Glomerular endothelial cell (primary cell): Measurements from ENCODE around the genes TMEM11 and KCNJ12.

GRCh38 chr17:20016829-20017360, 7.7 kb downstream of the SPECC1 start:
- RAMPAGE, long total RNA = no peak

- RAMPAGE, long total RNA = no peak
Measured at GRCh38 chr17:20063385-20064638, 54.7 kb downstream of the SPECC1 start.

DNA sequence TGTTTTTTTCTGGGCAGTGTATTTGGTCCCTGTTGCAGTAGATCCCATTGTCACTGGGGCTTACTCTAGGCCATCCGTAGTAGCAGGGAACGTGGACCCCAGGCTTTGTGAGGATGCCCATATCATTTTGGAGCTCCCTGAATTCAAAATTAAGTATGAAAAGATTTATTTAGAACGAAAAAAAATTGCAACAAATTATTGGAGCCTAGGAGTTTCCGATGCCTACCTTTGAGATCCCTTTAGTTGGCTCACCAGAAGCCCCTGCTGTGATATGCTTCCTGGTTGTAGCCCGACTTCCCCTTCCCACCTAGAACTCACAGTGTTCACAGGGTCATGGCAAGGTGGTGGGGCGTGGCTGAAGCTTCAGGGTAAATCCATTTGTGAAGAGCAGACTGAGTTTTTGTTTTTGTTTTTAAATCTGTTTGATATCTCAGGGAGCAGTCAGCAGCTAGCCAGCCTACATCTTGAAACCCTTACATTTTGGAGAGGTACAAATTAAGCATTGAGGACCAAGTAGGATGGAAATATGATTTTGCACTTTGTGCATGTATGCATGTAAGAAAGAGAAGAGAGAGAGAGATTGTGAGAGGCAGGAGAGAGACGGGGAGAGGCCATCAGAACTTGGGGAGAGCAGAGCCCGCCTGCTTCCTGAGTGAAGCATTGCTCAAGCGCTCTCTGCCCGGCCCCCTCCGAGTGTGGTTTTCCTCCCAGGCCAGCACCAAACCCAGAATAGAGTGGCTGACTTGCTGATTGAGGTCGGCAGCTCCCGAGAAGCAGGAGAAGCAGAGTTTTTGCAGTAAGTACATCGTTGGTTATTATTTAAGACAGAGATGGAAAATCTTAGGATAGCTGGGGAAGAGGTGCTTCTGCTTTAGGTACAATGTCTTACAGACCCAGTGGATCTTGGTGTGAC, 64.0 kb downstream of the SPECC1 start:
- RAMPAGE, long total RNA = no peak

GRCh38 chr17:20156937-20157028, 147.6 kb downstream of the SPECC1 start:
- RAMPAGE, long total RNA = no peak

DNA sequence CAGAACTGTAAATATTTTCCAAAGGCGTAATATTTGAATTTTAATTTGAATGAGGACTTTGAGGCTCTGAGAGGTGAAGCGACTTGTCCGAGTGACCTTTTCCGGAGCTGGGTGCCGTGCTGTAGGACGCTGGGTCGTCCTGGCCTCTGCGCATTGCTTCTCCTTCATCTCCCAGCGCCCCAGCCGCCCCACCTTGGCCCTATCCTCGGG, 147.8 kb downstream of the SPECC1 start:
- RAMPAGE, long total RNA = no peak

- RAMPAGE, long total RNA = no peak
Measured at GRCh38 chr17:20281196-20281689, 186.1 kb downstream of the LGALS9B start.

DNA sequence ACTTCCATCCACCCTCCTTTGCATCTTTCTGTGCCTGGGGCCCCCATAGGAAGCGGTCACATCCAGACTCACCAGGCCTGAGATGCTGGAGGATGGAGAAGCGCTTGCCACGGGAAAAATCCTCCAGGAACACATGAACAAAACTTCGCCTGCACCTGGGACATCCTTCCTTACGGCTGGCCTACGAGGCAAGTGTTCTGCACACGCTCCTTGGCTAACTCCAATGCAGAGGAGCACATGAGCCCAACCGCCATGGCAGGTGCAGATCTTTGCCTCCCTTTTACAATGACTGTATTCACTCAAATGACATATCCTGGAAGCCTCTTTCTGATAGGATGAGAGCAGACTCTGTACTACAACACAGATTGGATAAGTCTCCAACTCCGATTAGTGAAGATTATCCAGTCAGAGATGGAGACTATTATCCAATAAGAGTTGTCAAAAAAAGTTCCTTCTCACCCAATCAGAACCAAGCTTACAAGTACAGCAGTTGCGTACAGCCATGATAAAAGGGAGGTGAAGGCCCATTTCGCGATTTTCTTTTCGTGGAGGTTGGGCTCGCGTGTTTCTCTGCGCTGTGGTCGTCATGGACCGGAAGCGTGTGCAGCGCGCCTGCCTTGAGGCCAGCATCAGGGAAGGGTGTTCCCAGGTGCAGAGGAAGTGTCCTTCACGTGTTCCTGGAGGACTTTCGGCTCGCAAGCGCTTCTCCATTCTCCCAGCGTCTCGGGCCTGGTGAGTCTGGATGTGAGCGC, 53.6 kb downstream of the CDRT15L2 start:
- RAMPAGE, long total RNA = no peak

- RAMPAGE, long total RNA = no peak
Measured at GRCh38 chr17:20924365-20924677, 118.5 kb downstream of the USP22 start.

- RAMPAGE, long total RNA = no peak
Measured at GRCh38 chr17:21174010-21174501, 39.9 kb downstream of the TMEM11 start.

DNA sequence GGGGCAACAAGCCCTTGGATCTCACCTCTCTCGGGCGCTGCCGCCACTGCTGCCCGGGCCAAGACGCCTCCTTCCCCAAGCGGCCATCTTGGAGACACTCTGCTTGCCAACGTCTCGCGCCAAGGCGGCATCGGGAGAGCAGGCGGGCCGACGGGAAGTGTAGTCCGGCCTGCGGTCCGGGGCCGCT, at the start of gene TMEM11:
Gene TMEM11, minus strand, starts transcription at position 96 of the 187 bp plus-strand sequence.
- RAMPAGE, long total RNA = start-site peak on the minus strand centred at position 99 of the sequence, 6 bp wide, 153 and 359 reads in 2 replicates

- RAMPAGE, long total RNA = no peak
Measured at GRCh38 chr17:21231867-21232496, 18.0 kb upstream of the TMEM11 start.

GRCh38 chr17:21310964-21311523, 26.5 kb downstream of the MAP2K3 start:
- RAMPAGE, long total RNA = no peak

GRCh38 chr17:21375868-21376792, at the start of gene KCNJ12:
KCNJ12 (plus strand) TSS chr17:21376357.
- RAMPAGE, long total RNA = no peak

GRCh38 chr17:21574705-21575107, 117.6 kb upstream of the KCNJ18 start:
- RAMPAGE, long total RNA = no peak

GRCh38 chr17:21612247-21612795, 80.0 kb upstream of the KCNJ18 start:
- RAMPAGE, long total RNA = no peak

GRCh38 chr17:22304742-22305245, 612.5 kb downstream of the KCNJ18 start:
- RAMPAGE, long total RNA = no peak

DNA sequence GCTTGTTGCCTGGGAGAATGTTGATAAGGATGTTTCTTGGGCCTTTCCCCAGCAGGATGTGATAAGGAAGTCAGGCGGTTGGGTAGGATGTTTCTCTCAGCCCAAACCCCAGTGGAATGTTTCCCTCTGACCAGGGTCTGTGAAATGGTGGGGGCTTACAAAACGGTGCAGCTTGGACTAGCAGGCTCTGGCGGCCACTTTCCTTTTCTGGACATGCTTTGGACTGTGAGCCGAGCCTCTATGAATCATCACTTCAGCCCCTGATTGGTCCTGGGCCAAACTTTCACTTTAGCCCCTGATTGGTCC, 630.7 kb downstream of the KCNJ18 start:
- RAMPAGE, long total RNA = no peak

DNA sequence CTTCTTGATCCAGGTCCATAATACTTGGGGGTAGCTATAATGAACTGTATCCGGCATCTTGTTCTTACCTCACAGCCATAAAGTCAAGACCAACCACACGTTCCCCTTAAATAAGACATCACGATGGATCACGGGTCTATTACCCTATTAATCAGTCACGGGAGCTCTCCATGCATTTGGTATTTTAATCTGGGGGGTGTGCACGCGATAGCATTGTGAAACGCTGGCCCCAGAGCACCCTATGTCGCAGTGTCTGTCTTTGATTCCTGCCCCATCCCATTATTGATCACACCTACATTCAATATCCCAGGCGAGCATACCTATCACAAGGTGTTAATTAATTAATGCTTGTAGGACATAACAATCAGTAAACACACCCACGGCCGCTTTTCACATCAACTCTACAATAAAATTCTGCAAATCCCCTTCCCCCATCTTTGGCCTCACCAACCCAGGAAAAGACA, 829.0 kb downstream of the KCNJ18 start:
- RAMPAGE, long total RNA = no peak

- RAMPAGE, long total RNA = no peak
Measured at GRCh38 chr17:26731459-26731854, 562.5 kb upstream of the WSB1 start.

GRCh38 chr17:27319660-27320745, 26.1 kb downstream of the WSB1 start:
- RAMPAGE, long total RNA = no peak